ENCODE data around the gene PKNOX1.

- RRBS, result 1% methylated on average over 45 of the region's 105 CpGs
These were observed at the start of gene PKNOX1 for GRCh38 chr21:42974058-42974859. Gene PKNOX1 (plus strand): TSS chr21:42974562.

DNA sequence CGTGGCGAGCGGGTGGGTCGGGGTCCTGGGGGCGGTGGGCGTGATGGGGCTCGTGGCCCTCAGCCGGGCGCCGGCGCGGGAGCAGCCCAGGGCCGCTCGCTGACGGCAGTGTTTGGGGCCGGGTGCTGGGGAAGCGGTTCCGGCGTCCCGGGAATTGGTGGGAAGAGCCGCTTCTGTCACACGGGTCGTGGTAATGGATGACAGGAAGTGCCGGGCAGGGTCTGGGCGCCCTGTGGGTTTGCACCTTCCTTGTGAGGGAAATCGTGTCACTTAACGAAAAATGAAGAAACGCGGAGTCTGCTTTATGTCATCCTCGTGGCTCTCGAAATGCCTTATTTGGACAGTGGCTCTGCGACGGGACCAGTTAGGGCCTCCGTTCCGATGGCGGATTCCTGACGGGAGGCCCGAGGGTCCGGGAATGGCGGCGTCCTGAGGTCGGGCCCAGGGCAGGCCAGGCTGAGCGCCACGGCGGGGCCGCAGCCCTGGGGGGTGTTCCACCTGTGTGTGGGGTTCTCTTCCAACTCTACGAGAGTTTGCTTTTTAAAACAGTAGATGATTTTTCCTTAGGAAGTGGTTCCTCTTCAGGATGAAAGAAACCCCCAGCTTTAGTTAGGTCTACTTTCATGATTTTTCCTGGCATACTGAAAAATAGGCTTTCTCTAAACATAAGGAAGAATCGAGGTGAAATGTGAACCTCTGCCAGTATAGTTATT lies 1.1 kb downstream of the PKNOX1 start:
- RRBS, result 1% methylated on average over 25 of the region's 48 CpGs

DNA sequence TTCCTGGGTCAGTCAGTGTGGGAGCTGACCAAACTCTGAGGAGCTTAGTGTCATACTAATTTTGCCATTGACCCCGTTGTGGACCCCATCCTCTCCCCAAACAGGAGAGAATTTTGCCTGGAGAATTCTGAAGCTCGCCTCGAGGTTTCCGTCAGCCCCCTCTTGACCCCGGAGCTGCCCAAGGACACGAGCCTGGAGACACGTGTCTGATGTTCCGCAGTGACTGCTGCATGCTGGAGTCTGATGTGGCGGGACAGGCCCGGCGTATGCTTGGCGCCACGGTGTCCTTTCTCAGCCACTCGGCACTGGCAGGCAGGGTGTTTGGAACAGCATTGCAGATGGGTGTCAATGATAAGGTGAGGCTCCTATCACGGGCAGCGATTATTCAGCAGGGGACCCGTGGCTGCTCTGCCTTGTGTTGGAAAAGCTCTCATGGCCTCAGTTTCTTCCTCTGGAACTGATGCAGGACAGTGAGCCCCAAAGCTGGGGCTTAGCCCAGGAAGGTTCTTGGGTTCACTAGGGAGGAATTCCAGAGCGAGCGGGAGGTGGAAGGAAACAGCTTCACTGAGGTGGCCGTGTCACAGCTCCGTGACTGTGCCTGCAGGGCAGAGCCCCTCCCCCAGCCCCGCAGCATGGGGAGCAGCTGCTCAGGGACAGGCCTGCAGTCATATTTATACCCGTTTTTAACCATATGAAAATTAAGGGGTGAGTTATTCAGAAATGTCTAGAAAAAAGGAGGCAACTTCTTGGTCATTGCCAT lies 123.6 kb downstream of the SIK1 start:
- RRBS, result 82% methylated on average over 5 of the region's 23 CpGs

GRCh38 chr21:43363025-43363287 lies 64.0 kb downstream of the SIK1 start:
- RRBS, result no CpG with 5 or more reads among the region's 8 CpGs

- RRBS, result no CpG with 5 or more reads among the region's 10 CpGs
These were observed 38.2 kb downstream of the H2BC12L start for GRCh38 chr21:43603022-43603776.

- RRBS, result no CpG with 5 or more reads among the region's 16 CpGs
These were observed 15.9 kb downstream of the PDXK start for GRCh38 chr21:43734722-43735277.

DNA sequence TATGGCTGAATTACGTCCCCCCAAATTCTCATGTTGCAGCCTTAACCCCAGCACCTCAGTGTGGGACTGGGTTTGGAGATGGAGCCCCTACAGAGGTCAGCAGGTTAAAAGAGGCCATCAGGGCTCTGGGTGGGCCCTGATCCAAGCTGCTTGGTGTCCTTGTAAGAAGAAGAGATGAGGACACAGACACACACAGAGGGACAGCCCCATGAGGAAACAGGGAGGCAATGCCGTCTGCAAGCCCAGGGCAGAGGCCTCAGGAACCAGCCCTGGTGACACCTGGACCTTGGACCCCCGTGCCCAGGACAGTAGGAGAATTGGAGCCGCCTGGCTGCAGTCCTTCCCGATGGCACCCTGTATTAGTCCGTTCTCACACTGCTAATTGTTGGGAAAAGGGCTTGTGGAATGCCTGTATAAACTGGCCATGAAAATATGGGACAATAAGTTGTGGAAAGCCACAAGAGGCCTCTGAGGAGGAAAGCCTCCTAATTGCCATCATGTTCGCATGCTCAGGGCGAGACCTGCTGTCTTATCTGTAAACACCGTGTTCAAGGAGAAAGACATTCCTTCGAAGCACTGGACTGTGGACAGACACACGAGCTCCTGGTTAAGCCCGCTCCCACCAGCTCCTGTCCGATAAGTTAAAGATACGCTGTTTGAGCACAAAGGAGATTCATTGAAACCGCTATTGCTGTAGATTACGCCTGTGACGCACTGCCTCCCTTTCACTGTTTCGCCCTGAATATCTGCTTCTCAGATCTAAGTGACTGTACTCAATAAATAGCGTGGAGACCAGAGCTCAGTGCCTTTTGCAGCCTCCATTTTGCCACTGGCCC lies 19.4 kb downstream of the PDXK start:
- RRBS, result no CpG with 5 or more reads among the region's 19 CpGs

GRCh38 chr21:43766610-43767337 lies 9.3 kb downstream of the CSTB start:
- RRBS, result no CpG with 5 or more reads among the region's 27 CpGs

DNA sequence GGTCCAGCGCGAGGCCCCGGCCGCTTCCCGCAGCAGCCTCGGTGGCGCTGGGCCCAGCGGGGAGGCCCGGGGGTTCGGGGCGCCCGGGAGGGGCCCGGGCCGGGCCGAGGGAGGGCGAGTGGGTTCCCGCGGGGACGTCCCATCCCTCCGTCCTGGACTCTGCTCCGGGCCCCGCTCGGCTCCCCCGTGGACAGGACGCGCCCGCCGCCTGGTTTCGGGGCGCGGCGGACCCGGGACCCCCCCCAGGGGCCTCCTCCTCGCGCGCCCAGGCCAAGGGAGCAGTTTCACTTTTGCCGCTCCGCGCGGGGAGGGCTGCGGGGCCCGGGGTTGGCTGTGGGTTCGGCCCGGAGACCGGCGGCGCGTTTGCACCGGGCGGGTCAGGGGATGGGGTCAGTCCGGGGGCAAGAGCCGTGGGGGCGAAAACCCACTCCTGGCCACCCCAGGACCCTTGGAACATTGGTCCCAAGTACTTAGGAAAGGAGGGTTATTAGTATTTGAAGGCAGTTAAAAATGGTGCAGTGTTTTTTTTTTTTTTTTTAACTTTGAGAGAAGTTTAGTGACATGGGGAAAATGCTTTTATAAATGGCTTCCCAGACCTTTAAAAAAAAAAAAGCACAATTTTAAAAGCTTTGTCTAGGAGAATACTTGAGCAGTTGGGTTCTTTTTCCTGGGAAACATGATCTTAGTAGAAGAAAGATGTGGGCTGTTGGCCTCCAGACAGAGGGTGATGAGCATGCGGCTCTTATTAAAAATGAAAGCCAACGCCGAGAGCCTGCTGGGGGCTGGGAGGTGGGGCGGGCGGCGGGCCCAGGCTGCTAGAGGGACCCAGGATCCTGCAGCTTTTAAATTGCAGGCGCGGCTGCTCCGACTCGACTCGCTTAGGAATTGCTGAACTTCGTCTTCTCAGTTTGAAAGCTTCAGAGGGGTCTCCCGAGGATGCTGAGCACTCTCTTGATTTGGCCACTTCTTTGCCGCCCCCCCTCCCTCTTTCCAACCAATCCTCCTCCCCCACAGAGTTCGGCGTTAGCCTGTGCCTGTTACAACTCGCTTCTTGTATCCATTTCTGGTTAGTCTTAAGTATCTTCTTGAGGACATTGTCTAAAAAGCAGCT lies 932 bp downstream of the AGPAT3 start:
- RRBS, result under 1% methylated on average over 36 of the region's 70 CpGs

DNA sequence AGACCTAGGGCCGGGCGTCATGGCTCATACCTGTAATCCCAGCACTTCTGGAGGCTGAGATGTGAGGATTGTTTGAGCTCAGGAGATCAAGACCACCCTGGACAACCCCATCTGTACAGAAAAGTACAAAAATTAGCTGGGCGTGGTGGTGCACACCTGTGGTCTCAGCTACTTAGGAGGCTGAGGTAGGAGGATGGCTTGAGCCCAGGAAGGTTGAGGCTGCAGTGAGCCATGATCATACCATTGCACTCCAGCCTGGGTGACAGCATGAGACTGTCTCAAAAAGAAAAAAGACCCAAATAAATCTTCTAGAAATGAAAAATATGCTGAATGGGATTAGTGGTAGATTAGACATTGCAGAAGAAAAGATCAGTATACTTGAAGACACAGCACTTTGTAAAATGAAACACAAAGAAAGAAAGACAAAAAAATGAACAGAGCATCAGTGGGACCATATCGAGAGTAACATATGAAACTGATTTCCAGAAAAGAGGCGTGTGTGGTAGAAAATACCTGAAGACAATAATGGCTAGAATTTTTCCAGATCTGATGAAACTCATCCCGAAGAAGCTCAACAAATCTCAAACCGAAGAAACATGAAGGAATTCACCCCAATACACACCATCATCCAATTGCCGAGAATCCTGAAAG lies 36.6 kb downstream of the AGPAT3 start:
- RRBS, result no CpG with 5 or more reads among the region's 8 CpGs

DNA sequence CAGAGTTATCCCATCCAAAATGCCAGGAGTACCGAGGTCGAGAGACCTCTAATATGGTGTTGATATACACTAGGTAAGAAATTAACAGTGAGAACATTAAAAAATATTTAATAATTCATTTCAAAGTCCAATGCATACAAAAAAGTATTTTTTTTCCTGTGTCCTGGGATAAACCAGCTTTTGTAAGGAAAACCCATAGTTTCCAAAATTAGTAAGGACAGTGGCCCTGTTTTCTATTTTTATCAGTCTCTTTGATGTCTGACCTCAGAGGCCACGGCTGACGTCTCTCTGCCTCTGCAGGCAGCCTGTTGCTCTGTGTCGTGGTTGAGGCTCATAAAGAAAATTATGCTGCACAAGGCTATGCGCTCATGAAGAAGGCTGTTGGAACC lies 48.8 kb downstream of the AGPAT3 start:
- RRBS, result no CpG with 5 or more reads among the region's 6 CpGs

GRCh38 chr21:43937696-43938110 lies 72.7 kb downstream of the AGPAT3 start:
- RRBS, result no CpG with 5 or more reads among the region's 4 CpGs

GRCh38 chr21:44011497-44011995 lies 563 bp upstream of the TRAPPC10 start:
- RRBS, result 2% methylated on average over 9 of the region's 32 CpGs

DNA sequence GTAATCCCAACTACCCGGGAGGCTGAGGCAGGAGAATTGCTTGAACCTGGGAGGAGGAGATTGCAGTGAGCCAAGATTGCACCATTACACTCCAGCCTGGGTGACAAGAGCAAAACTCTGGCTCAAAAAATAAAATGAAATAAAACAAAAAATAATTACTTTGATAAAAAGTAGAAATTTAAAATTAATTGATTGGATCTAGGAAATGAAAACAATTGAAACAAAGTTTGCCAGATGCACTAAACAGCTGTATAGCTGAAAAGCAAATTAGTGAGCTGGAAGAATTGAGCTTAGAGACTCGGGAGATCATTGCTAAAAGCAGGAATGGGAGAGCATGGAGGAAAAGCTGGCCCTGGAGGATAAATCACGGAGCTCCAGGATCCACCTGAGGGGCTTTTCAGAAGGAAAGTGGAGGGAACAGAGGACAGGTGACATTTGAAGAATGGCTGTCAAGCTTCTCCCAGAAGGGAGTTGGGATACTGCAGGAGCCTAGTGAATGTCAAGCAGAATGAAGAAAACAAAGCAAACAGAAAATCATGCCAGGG lies 23.6 kb downstream of the TRAPPC10 start:
- RRBS, result no CpG with 5 or more reads among the region's 3 CpGs

- RRBS, result no CpG with 5 or more reads among the region's 9 CpGs
These were observed 40.3 kb downstream of the TRAPPC10 start for GRCh38 chr21:44052251-44052975.

DNA sequence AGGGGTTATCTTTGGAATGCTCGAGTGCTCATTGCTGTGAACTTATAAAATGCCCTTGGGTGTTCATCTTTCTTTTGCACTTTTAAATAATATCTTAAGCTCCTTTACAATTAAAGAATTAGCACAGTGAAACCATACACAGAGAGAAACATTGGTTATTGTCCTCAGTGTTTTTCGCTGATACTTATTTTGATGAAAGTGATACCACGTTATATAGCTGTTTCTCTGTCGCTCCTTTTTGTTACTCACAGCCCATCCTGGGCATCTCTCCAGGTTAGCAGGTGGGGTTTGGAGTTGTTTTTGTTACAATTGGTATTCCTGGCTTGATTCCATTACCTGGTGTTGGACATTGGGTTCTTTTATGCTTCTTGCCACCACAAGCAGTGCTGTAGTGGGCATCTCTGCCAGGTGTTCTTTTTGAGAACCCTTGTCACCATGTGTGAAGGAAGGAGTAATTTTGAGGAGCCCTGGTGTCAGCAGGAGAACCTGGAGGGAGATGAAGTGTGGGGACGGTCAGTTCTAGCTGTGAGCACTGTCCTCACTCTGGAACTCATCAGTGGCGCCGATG lies 47.5 kb downstream of the TRAPPC10 start:
- RRBS, result no CpG with 5 or more reads among the region's 7 CpGs

DNA sequence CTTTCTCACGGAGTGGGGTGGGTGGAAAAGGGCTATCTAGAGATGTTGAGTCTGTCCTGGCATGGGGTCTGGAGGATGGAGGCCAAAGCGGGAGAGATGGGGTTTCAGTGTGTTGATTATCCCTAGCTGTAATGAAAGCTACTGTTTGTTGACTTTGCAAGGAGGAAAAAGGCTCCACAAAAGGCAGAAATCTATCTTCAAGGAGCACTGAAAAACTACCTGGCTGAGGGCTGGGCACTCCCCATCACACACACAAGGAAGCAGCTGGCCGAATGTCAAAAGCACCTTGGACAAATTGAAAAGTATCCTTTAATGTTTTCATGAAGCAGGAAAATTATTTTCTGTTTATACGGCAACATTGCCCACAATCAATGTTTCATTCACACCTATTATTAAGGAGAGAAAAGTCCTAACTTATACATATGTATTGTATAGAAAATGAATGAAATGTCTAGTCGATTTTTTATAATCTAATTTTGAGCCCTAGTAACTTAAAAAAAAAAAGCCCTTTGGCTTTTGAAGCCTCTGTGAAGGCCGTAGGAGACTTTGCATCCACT lies 27.7 kb upstream of the PWP2 start:
- RRBS, result no CpG with 5 or more reads among the region's 6 CpGs

DNA sequence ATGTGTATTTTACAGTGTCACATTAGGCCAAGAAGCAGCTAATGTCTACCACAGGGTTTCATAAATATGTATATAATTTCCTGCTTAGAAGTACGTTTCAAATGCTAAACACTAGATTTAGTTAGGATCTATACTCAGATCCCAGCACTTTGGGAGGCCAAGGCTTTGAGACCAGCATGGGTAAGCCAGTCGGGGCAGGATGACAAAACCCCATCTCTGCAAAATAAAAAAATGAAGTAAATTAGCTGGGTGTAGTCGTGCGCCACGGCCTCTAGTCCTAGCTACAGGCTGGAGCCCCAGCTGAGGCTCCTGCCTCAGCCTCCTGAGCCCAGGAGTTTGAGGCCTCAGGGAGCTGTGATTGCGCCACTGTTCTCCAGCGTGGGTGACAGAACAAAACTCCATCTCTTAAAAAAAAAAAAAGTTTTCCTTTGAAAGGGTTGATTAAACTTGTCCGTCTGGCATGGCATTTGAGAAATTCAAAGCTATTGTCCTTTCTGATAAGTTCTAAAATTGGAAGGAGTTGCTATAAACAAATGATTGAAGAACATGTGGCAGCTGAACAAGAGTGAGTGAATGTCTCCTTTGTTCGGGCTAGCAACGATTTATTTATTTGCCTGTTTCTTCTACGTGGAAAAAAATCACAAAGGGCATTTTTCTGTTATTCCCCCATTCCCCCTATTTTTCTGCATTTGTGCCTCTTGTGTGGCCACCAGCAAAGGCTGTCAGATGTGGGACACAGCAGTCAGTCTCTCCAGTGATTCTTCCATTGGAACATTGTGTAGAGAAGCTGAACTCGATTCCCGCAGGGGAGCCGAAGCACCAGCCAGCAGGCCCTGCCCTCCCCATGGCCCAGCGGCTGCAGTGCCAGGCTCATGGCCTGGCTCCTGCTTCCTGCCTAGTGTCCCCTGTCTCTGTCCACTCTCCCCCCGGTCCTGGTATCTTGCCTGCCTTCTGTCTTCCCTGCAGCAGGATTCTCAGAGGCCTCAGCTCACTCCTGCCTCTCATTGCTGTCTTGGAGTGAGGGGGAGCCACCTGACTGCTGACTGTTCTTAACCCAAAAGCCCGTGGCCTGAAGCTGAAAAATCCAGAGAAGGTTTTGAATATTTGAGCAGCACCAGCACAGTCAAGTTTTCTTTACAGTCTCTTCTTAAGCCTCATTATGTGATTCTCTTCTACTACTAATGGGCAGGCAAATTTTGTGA lies 21.5 kb upstream of the PWP2 start:
- RRBS, result no CpG with 5 or more reads among the region's 17 CpGs

- RRBS, result 77% methylated on average over 4 of the region's 14 CpGs
These were observed 20.6 kb upstream of the PWP2 start for GRCh38 chr21:44086504-44087122.

DNA sequence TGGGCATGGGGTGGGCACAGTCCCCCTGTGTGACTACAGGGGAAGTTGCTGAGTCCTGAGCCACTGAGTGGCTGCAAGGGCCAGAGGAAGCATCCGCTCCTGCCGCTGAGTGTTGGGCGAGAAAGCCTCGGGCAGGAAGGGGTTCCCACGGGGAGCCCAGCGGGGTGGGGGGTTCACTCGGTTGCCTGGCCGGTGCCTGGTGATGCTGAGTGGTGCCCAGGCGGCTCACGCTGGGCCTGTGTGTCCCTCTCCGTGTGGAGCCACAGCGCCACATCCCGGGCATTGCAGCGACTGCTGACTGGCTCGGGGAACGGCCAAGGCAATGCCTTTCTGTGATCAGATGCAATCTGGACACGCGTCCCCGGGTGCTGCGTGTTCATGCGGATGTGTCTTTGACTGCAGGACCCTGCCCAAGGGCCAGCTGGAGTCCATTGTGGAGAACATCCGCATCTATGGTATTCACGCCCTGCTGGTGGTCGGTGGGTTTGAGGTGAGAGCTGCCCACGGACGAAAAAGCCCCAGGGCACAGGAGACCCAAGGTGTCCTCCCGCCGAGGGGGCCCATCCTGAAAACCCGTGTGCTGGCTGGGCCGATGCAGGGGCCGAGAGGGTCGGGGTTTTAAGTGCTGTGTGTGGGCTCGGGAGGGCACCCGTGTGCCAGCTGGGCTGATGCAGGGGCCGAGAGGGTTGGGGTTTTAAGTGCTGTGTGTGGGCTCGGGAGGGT lies 16.5 kb downstream of the CFAP410 start:
- RRBS, result 93% methylated on average over 10 of the region's 36 CpGs